Progenitor cell of endocrine pancreas (in vitro differentiated cells): ENCODE results near the gene SLC35E4.

- PRO-cap: bidirectional peak, plus-strand start at chr22:29268722, minus-strand start at chr22:29268666; bidirectional peak, plus-strand start at chr22:29268886, minus-strand start at chr22:29268782; bidirectional peak, plus-strand start at chr22:29269105, minus-strand start at chr22:29268927
Observed at GRCh38 chr22:29268374-29269073, 456 bp downstream of the EWSR1 start.

- PRO-cap: no peak
Observed at GRCh38 chr22:29269306-29270199, 1.5 kb downstream of the EWSR1 start.

GRCh38 chr22:29382439-29383112 lies 5.8 kb downstream of the AP1B1 start:
- PRO-cap: no peak

- PRO-cap: unidirectional peak, plus-strand start at chr22:29580401; bidirectional peak, plus-strand start at chr22:29580525, minus-strand start at chr22:29580494; bidirectional peak, plus-strand start at chr22:29580730, minus-strand start at chr22:29580791
Observed at GRCh38 chr22:29580188-29580974, 532 bp downstream of the NIPSNAP1 start.

GRCh38 chr22:29778755-29779639 lies 11.8 kb downstream of the UQCR10 start:
- PRO-cap: no peak

GRCh38 chr22:30038091-30038808 lies 42.0 kb upstream of the HORMAD2 start:
- PRO-cap: no peak

- PRO-cap: no peak
Observed at GRCh38 chr22:30250685-30251148, 4.2 kb upstream of the LIF start.

- PRO-cap: no peak
Observed at GRCh38 chr22:30277435-30278637, 11.2 kb upstream of the OSM start.

DNA sequence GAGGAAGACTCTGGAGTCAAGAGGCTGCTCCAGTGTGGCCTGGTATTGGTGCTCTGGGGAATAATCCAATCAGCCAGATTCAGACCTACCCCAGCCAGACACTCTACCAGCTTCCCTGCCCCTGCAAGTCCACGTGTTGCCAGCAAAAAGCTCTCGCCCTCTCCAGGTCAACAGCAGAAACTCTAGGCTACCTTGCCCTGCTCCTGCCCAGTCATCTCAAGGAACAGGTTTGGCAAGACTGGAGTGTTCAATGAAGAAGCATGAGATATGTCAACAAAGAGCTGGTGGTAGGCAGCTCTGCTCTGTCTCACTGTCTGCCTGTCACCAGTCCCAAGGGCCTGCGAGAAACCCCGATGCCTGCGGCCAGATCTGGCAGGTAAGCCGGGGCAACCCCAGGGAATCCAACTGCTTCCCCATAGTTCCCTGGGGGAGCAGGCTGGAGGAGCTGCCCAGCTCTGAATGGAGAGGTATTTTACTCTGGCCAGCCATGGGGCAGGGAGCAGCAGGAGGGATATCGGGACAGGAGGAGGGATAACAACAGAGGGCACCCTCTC lies 9.1 kb upstream of the CASTOR1 start:
- PRO-cap: no peak

DNA sequence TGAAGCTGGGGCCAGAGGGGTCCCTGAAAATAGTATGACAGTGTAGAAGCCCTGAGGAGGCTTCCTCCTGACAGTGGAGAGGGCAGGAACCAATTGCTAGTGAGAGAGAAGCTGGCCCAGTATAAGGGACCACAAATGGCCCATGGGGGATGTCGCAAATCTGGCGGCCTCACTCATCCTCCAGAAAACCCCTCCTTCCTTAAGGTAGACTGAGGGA lies 17.7 kb upstream of the CASTOR1 start:
- PRO-cap: no peak

DNA sequence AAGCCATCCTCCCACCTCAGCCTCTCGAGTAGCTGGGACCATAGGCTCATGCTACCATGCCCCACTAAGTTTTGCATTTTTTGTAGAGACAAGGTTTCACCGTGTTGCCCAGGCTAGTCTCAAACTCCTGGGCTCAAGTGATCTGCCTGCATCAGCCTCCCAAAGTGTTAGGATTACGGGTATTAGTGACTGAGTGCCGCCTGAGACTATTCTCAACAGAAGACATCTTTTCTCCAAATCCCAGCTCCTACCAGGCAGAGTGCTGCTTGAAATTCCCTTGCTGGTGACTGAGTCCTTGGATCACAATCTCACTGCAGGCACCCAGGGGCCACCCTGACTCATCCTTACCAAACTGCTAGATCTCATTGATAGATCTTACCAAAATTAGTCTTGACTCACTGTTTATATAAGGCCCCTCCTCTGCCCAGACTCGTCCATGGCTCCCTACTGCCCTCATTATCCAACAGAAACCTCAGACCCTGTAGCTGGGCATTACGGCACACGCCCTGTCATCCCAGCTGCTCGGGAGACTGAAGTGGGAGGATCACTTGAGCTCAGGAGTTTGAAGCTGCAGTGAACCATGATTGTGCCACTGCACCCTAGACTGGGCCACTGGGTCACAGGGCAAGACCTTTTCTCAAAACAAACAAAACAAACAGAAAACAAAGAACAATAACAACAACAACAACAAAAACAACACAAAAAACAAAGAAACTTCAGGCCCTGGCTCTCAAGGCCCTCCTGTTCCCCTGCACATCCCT lies 14.7 kb downstream of the TBC1D10A start:
- PRO-cap: no peak

- PRO-cap: no peak
Observed at GRCh38 chr22:30340041-30340609, 13.4 kb upstream of the TBC1D10A start.

DNA sequence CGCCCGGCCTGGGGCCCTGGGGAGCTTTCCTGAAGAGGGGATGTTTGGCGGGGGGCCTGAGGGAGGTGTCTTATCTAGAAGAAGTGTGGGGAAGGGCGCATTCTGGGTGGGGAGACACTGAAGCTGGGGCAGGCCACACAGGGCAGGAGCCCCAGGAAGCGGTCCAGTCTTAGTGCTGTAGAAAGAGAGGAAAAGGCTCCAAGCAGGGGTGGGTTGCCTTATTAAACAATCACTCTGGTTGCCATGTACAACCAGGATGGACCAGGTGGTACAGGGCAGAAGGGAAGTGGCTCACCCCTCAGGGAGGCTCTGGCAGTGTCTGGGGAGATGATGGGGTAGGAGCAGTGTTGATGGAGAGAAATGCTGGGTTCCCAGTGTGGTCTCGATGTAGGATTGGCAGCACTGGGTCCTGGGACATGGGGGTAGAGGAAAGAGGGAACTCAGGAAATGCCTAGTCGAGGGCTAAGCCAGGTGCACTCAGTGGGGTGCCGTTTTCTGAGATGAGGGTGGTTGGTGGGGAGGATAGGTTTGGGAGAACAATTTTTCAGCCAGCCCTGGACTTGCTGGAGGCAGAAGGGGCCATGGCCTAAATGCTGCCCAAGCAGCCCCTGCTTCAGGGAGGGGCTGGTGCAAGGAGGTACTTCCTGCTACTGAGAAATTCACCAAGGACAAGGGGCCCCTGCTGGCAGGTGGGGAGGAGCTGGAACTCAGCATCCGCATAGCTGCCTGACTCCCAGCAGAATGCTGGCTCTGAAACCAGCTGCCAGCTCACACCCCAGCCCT lies 5.8 kb downstream of the CCDC157 start:
- PRO-cap: no peak

GRCh38 chr22:30399426-30399886 lies 2.6 kb downstream of the SEC14L2 start:
- PRO-cap: no peak

DNA sequence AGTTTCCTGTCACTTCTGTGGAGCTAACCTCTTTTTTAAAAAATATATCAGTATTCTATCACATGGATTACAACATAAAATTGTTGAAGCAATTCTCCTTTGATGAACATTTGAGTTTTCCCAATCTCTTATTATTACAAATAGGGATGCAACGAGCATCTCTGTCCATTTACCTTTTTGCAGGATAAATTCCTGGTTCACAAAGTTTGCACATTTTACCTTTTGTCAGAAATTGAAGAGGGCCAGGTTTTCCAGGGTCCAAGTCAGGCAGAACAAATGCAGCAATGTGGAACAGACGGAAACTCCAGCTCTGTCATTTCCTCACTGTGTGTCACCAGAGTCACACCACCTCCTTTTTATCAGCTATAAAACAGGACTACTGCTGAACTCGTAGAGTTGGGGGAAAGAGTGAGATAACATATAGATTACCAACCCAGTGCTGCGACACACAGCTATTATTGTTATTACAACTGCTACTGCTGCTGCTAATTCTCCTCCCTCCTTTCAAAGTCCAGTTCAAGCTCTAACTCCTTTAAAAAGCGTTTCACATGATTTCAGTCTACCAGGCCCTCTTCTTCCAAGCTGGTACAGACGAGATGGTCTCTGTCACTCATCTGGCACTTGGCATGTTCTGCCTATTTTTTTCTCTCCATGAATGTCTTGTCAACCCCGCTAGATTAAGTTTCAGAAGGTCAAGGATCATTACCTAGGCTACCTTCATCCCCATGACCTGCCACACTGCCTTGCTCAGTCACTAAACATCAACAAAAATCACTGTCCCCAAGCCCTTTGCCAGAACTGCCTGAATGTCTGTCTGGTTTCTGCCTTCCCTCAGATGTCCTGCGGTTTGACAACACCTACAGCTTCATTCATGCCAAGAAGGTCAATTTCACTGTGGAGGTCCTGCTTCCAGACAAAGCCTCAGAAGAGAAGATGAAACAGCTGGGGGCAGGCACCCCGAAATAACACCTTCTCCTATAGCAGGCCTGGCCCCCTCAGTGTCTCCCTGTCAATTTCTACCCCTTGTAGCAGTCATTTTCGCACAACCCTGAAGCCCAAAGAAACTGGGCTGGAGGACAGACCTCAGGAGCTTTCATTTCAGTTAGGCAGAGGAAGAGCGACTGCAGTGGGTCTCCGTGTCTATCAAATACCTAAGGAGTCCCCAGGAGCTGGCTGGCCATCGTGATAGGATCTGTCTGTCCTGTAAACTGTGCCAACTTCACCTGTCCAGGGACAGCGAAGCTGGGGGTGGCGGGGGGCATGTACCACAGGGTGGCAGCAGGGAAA lies 3.7 kb upstream of the MTFP1 start:
- PRO-cap: no peak

- PRO-cap: bidirectional peak, plus-strand start at chr22:30423707, minus-strand start at chr22:30423669; bidirectional peak, plus-strand start at chr22:30424104, minus-strand start at chr22:30423942
Observed at GRCh38 chr22:30423529-30424000, 2.0 kb upstream of the MTFP1 start.

DNA sequence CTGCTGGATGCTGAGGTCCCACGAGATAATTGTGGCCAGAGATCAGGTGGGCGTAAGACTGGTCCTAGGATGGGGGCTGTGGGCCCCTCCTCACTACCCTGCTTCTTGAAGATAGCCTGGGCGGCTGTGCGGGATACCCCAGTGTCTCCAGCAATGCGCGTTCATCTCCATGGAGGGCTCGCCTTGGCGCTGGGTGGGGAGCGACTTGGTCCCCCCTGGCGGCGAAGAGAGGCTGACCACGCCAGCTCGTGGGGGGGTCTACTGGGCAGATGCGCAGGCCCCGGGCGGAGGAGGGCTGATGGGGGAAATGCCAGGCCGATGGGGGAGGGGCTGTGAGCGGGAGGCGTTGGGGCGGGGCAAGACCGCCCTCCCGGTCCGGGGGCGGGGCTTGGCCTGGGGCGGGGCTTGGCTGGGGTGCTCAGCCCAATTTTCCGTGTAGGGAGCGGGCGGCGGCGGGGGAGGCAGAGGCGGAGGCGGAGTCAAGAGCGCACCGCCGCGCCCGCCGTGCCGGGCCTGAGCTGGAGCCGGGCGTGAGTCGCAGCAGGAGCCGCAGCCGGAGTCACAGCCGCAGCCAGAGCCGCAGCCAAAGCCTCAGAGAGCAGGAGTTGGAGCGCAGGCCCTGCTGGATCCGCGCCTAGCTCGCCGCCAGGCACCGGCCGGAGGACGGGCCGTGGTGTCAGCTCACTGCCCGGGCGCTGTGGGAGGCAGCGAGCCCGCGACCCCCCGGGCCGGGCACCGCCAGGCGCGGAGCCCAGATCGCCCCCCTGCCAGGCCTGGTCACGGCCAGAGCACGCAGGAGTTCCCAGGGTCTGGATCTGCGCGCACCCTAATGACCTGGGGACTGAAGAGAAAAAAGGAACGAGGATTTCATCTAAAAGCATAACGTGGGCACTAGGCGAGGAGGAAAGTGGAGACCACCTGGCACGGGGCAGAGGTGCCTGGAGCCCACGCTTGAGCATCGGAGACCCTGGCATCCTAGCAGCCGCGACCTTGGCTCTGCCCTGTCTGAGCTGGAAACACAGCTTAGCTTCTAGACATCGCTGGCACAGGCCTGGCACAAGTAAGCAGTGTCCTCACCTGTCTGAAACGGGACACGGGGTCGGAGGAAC lies at the start of gene SLC35E4:
SLC35E4 (plus strand) TSS at position 531 of the 1,109 bp plus-strand sequence.
- PRO-cap: unidirectional peak, plus-strand start at position 458 of the sequence; unidirectional peak, plus-strand start at position 531 of the sequence

DNA sequence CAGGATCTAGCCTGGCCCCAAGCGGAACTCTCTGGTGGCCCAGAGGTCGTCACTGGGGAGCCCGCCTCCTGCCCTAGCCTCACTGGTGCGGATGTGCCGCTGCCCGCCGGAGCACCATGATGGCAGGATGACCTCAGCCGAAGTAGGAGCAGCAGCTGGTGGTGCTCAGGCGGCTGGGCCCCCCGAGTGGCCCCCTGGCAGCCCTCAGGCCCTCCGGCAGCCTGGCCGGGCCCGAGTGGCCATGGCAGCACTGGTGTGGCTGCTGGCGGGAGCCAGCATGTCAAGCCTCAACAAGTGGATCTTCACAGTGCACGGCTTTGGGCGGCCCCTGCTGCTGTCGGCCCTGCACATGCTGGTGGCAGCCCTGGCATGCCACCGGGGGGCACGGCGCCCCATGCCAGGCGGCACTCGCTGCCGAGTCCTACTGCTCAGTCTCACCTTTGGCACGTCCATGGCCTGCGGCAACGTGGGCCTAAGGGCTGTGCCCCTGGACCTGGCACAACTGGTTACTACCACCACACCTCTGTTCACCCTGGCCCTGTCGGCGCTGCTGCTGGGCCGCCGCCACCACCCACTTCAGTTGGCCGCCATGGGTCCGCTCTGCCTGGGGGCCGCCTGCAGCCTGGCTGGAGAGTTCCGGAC lies 900 bp downstream of the SLC35E4 start:
- PRO-cap: no peak

DNA sequence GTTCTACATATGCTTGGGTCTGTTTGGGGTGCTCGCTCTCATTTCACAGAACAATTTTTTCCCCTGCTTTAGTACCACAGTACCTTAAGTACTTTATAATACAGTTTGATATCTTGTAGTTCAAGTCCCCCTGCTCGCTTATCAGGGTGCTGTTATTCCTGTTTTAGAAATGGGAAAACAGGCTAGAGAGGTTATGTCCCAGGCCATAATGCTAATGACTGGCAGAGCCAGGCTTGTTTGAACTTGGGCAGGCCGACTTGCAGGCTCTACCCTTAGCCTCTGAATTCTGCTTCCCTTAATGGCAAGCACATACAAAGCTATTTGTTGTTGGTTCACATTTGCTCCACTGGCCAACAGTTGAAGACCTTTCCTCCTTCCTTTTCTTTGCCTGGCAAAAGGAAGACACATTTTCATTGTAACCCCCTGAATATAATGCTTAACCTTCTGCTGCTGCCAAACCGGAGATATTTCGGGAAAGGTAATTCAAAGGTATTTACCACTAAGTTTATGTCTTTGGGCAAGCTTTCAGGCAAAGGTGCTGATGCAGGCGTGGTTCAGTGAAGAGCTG lies 132.4 kb downstream of the MORC2 start:
- PRO-cap: no peak

DNA sequence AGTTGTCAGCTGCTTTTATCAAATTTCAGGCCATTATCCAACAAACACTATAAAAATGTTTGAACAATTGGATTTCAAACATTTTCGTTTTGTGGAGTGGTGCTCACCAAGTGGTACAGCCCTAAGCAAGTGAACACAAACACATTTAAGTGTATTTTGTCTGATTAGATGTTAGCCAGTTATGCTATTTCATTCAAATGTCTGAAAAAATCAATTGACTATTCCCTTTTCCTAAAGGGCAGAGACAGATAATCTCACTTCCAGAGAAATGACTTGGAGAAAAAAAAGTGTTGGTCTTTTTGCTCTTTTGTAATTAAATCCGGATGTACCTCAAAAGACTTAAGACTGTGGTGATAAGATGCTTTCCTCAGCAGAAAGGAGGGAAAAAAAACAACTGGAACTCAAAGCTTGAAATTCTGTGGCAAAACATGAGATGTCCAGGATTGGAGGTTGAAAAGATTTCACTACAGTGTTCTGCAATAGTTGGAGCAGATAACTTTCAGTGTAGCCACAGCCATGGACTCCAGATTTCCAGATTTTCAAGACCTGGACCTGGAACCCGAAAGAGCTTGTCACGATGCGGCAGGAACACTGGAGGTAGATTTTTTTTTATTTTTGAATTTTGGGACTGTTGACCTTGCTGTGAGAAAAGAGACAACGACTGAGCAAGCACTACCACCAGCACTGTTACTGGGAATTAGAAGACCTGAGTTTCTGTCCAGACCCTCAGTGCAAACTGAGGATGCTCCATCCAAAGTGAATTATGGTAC lies 2.6 kb upstream of the MORC2 start:
- PRO-cap: no peak